Neural progenitor cell (in vitro differentiated cells): Measurements from ENCODE around the genes ANO4 and NT5DC3.

DNA sequence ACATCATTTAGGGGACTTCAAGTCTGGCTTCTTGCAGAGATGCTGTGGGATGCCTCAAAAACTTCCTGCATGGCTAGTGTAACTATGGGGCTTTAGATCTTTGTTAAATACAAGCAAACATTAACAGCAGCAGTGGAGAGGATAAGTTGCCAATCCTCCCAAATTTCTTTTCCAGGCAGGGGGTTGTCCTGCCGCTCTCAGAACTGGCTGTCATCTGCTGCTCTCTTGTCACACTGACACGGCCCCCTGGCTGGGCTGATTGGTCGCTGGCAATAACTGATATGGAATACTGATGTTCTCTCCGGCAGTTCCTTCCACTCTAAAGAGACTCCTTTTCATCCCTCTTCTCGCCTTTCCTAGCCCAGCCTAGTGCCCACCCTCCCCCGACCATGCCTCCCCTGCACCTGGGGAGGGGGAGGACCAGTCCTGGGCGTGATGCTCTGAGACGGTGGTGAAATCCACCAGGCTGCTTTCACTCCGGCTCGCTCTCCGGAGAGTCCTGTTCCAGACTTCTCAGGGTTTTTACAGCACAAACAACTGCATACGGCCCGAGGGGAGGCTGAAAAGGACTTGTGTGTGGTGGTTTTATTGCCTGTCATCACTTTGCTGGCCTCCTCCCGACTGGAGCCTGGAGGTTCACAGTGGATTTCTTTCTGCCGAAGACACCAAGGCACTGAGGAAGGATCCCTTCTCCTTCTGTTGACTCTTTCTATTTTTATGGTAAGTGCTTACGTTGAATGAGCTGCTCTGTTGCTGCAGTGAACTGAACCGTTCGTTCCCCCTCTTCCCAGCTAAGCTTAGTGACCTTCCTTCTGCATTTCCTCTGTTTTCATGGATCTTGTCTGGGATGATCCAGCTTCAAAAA, at the start of gene ANO4:
Gene ANO4 (plus strand): TSS at position 469 of the 865 bp plus-strand sequence.
- RAMPAGE, long total RNA, result no peak

DNA sequence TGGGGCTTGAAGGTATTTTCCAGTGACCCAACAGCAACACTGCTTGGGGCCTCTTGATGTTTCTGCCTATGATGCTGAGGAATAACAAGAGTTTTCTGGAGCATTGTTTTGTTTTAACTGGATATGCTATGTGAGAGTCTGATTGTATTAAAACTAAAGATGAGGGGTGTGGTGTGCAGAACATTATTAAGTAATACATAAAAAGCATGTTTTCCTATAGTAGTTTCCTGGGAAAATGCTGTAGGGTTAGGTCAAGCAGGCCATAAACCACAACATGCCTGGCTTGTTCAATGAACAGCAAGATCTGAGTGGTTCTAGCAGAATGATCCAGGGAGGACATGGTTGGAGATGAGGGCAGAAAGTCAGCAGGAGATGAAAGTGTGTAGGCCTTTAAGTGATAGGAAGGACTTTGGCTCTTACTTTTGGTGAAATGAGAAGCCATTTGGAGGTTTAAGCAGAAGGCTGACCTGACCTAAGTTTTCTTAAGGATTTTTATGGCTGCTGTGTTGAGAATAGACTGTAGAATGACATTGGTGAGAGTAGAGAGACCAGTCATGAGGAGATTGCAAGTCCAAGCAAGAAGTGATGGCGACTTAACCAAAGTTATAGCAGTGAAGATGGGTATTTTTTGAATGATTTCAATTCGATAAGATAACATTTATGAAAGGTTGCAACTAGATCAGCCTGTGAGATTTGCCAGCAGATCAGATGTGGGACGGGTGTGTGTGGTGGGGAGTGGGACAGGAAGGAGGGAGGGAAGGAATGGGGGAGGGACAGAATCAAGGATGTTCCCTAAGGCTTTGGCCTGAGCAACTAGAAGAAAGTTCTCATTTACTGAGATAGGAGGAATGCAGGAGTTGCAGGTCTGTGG, 33.3 kb downstream of the UTP20 start:
- RAMPAGE, long total RNA, result no peak

GRCh38 chr12:101567695-101568614, 26.8 kb upstream of the MYBPC1 start:
- RAMPAGE, long total RNA, result no peak

GRCh38 chr12:101712414-101712793, 15.0 kb downstream of the CHPT1 start:
- RAMPAGE, long total RNA, result no peak

DNA sequence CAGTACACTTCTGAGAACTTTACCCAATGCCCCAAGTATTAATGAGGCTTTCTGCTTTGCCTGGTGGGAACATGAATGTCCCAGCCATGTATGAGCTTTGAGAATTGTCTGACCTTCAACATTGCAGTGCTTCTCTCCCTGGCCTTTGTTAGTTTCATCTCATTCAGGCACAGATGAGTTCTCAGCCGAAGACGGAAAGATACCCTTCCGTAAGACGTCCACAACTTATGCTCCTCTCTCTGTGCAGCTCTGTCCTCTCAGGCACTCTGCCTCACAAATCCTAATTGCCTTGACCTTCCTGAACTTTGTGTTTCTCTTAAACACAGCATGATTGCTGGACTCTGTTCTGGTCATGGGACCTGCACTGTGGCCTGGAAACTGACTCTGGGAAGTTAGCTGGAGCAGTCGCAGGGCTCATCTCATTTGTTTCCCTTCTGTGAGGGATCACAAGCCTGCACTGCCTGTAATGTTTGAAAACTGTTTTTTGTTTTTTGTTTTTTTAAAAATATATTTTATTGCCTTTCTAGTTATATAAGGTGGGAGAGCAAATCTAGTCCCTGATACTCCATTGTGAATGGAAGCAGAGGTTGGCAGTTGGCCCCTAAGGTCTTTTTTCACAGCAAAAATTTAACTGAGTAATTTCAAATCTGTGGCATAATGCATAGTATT, 15.8 kb downstream of the CHPT1 start:
- RAMPAGE, long total RNA, result no peak

- RAMPAGE, long total RNA, result no peak
Measured at GRCh38 chr12:101713876-101714808, 16.7 kb downstream of the CHPT1 start.

GRCh38 chr12:101773297-101774050, 34.2 kb upstream of the SYCP3 start:
- RAMPAGE, long total RNA, result no peak

DNA sequence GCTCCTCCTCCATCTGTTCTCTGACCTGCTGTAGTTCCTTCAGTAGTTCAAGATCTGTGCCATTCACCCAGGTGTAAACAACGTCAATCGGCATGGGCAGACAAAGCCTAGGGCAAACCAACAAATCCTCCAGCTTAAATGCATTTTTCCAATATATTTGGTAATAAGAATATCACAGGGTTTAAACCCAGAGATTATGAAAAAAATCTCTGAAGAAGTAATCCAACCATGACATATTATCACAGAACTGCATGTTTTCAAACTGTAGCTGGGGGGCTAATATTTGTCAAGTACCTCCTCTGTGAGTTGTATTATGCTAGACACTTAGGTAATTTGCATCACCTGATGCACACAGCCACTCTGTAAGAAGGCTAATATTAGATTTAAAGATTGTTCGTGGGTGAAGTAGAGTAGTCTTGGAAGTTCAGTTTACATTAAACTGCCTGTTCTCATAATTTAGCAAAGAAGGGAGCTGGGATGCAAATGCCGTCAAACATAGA, 40.8 kb downstream of the GNPTAB start:
- RAMPAGE, long total RNA, result no peak

GRCh38 chr12:101791233-101791742, 39.5 kb downstream of the GNPTAB start:
- RAMPAGE, long total RNA, result no peak

DNA sequence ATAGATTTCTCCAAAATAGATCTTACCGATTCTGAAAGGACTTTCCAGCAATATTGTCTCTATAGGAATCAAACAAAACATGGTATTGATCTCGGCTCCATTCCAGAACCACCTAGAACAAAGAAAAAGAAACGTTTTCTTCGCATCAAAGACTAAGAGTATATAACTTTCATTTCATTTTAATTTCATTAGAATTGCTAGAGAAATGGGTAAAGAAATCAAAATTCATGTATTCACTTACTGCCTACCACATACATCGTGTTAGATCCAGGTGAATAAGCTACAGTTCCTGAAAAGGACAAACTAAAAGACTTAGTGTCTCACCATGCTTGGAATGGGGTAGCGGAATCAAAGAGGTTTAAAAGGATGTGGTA, 34.1 kb downstream of the GNPTAB start:
- RAMPAGE, long total RNA, result no peak

- RAMPAGE, long total RNA, result no peak
Measured at GRCh38 chr12:102107831-102108363, 12.0 kb downstream of the NUP37 start.

DNA sequence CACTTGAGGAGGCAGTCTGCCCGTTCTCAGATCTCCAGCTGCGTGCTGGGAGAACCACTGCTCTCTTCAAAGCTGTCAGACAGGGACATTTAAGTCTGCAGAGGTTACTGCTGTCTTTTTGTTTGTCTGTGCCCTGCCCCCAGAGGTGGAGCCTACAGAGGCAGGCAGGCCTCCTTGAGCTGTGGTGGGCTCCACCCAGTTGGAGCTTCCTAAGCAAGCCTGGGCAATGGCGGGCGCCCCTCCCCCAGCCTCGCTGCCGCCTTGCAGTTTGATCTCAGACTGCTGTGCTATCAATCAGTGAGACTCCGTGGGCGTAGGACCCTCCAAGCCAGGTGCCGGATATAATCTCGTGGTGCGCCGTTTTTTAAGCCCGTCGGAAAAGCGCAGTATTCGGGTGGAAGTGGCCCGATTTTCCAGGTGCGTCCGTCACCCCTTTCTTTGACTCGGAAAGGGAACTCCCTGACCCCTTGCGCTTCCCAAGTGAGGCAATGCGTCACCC, 115.5 kb upstream of the PMCH start:
- RAMPAGE, long total RNA, result no peak

DNA sequence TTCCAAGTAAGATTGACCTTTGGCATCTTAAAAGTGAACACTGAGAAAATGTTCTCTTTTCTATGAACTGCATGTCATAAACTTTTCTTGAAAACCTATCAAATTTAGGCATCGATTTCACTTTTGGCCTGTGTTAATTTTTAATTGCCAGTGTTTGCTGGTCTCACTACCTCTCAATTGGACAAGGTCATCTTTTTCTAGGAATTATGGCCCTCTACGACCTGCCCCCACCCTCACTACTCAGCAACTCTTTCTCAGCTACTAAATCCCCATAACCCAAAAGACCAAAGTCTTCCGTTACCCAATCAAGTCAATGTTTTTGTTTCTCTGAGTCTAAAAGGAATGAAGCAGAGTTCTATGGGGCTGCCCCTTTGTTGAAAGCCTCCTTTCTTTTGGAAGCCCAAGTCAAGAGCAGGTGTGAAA, 55.1 kb downstream of the IGF1 start:
- RAMPAGE, long total RNA, result no peak

GRCh38 chr12:103128914-103129493, 171.5 kb downstream of the ASCL1 start:
- RAMPAGE, long total RNA, result no peak

DNA sequence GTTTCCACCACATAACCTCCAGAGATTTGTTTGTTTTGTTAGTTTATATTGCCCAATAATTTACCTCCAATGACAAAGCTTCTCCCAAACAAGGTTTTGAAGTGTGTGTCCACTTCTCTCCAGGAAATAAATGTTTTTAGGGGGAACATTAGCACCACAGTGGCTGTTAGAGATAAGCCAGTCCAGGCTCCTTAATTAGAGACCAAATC, 215.3 kb downstream of the ASCL1 start:
- RAMPAGE, long total RNA, result no peak

DNA sequence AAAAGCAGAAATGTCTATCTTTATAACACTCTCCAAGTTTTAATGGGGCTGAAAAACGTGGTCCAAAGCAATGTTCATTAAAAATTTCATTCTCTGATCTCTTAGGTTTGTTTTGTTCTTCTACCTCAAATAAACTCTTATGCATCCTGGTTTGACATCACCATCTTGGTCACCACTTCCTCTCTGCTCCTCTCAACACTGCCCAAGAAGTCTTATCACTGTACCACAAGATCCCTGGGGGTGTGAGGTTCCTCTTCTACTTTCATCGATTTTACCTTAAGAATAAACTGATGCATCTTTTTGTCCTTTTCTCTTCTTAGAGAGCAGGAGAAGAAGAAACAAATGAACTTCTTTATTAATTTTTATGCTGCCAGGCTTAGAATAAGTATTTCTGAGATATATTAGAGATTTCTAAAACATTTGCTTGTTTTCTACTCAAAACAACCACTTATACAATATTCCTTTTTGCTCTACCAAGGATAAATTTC, 40.3 kb downstream of the C12orf42 start:
- RAMPAGE, long total RNA, result no peak

- RAMPAGE, long total RNA, result no peak
Measured at GRCh38 chr12:103575395-103575942, 11.6 kb upstream of the STAB2 start.

DNA sequence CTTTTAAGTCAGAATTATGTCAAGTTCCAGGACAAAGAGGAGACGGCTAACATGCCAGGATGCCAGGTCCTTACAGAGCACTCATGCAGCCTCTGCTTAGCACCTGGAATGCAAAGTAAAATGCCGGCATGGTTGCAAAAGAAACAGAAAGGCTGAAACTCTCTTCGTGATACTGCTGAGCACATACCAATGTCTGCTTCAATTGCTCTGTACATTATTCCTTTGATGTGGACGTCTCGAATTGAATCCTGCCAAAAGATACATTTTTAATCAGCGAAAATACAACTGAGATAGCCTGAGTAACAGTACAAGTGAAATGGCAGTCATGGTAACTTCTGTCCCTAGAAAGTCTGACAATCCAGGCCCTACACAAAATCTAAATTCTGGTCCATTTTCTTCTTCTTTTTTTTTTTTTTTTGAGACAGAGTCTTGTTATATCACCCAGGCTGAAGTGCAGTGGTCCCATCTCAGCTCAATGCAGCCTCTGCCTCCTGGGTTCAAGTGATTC, 47.2 kb downstream of the NT5DC3 start:
- RAMPAGE, long total RNA, result no peak

GRCh38 chr12:103841150-103842411, at the start of gene NT5DC3:
NT5DC3 (minus strand) TSS chr12:103841234.
- RAMPAGE, long total RNA, result no peak

- RAMPAGE, long total RNA, result no peak
Measured at GRCh38 chr12:103852466-103853150, 11.6 kb upstream of the NT5DC3 start.